Mesothelial cell of epicardium (in vitro differentiated cells): Measurements from ENCODE around the gene LGALS8.

GRCh38 chr1:235219644-235220199 lies 58.7 kb upstream of the RBM34 start:
- PRO-cap: no peak

- PRO-cap: no peak
Measured at GRCh38 chr1:235301903-235302148, 26.2 kb downstream of the ARID4B start.

DNA sequence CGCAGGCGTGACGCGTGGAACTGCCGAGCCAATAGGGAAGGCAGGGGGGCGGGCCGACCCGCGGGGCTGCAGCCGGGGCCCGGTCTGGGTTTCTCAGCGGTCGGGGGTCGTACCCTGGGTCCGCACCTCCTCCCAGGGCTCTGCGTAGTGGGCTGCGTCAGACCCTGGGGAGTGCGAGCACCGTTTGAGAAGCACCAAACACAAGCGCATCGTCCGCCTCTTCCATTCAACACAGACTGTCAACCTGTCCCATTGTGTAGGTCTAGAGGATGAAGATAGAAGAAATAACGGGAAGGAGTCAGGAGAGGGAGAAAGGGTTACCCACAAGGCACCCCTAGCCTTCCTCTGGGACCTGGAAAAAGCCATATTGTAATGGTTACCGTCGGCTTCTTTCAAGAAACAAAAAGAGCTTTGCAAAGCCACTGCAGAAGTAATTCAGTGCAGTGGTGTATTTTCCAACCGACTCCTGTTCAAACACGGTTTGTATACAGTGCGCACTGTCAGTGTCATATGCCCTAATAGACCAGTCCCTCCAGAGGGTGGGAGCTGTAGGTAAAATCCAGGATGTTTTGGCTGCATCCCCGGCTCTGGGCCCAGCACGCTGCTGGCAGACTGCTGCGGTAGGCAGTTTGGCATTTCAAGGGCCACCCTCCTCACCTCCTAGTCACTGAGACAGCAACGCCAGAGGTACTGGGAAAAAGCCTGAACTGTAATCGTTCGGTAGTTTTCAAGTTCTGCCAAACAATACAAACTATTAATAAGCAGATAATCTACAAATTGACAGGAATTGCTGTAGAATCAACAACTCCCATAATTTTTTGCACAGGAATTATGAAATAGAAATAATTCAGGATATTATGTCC lies 607 bp upstream of the LYST start:
- PRO-cap: bidirectional peak, plus-strand start at position 96 of the sequence, minus-strand start outside the sequence

GRCh38 chr1:235867945-235868577 lies 1.4 kb upstream of the LYST start:
- PRO-cap: no peak

DNA sequence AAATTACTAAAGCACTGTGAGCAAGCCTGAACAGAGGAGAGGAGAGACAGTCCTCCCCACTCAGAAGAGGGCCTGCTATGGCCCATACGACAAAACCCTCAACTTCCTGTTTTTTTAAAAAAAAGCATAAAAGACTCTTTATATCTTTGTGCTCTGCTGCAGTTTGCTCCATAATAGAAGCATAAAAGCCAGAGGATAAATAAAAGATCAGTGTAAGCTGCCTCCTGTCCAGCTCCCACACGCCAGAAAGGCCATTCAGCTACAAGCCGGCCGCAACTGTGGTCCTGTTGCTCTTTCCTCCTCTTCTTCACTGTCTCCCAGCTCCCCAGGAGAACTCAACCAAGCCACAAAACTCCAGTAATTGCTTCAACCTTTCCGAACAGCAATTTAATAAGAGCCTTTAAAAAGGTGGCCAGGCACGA lies 37.7 kb downstream of the NID1 start:
- PRO-cap: no peak

DNA sequence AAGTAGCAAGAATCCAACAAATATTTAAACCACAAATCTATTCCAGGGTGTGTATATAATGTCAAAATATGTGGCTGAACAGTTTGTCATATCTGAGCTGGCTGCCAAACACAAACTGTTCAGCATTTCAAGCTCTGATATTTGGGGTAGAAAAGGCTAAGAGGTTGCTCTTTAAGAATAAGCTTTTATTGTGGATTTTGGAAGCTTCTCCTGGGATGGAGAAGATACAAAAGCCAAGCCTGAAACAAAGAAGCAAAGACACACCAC lies 29.0 kb downstream of the NID1 start:
- PRO-cap: no peak

DNA sequence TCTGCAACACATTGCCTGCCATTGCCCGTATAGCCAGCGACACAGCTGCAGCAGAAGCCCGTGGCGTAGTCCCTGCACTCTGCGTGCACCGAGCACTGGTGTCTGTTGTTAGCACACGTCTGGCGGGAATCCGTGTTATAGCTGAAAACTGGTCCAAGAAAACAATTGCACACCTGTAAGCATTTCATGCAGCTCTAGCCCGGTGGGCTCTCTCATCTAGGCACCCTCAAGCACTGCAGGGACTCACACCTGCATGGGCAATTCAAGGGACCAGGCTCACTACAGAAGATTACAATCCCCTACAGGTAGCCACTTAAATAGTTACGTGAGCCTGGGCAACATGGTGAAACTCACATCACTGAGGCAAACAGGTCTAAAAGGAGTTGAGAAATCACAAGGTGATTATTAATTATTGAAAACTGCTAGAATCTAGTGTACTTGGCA lies 26.8 kb downstream of the NID1 start:
- PRO-cap: no peak

DNA sequence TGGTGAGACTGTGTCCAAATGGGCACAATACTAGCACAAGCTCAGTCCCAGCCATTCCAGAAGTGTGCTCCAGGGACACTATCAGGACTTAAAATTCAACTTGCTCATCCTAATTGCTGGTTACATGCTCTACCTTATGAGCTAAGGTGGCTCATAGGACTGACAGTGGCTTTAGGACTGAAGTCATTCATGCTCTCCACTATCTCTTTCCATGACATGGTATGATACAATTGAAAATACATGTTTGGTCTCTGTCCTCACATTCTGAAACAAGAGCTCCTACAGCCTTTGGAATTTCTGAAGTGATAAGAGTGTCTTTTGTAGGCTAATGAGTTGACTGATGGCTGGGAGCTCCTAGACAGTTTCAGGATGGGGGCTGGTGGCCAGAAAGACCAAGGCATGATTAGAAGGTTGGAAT lies 22.4 kb downstream of the NID1 start:
- PRO-cap: no peak

- PRO-cap: no peak
Measured at GRCh38 chr1:236057907-236058463, 6.9 kb downstream of the NID1 start.

GRCh38 chr1:236058908-236059611 lies 5.8 kb downstream of the NID1 start:
- PRO-cap: no peak

GRCh38 chr1:236065671-236066078 lies 785 bp upstream of the NID1 start:
- PRO-cap: no peak

GRCh38 chr1:236066079-236066608 lies 1.3 kb upstream of the NID1 start:
- PRO-cap: no peak

GRCh38 chr1:236067727-236068423 lies 3.0 kb upstream of the NID1 start:
- PRO-cap: no peak

DNA sequence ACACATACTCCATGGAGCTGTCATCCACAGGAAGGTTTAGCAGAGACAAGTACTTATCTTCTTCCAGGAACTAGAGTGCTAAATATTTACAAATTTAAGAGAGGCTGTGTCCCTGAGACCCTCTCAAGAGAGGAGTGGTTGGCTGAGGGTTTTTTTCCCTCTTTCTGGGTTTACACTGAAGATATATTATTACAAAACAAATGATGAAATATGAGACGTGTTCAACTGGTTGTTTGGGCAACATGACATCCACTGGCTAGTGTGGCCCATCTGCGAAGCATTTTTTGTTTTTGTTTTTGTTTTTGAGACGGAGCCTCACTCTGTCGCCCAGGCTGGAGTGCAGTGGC lies 25.9 kb upstream of the NID1 start:
- PRO-cap: no peak

GRCh38 chr1:236495254-236495702 lies 28.5 kb upstream of the LGALS8 start:
- PRO-cap: unidirectional peak, minus-strand start at chr1:236495449

GRCh38 chr1:236515416-236516090 lies 8.2 kb upstream of the LGALS8 start:
- PRO-cap: no peak

GRCh38 chr1:236522845-236524159 lies at the start of gene LGALS8:
LGALS8 (plus strand) TSS chr1:236523982.
- PRO-cap: unidirectional peak, plus-strand start at chr1:236523769

DNA sequence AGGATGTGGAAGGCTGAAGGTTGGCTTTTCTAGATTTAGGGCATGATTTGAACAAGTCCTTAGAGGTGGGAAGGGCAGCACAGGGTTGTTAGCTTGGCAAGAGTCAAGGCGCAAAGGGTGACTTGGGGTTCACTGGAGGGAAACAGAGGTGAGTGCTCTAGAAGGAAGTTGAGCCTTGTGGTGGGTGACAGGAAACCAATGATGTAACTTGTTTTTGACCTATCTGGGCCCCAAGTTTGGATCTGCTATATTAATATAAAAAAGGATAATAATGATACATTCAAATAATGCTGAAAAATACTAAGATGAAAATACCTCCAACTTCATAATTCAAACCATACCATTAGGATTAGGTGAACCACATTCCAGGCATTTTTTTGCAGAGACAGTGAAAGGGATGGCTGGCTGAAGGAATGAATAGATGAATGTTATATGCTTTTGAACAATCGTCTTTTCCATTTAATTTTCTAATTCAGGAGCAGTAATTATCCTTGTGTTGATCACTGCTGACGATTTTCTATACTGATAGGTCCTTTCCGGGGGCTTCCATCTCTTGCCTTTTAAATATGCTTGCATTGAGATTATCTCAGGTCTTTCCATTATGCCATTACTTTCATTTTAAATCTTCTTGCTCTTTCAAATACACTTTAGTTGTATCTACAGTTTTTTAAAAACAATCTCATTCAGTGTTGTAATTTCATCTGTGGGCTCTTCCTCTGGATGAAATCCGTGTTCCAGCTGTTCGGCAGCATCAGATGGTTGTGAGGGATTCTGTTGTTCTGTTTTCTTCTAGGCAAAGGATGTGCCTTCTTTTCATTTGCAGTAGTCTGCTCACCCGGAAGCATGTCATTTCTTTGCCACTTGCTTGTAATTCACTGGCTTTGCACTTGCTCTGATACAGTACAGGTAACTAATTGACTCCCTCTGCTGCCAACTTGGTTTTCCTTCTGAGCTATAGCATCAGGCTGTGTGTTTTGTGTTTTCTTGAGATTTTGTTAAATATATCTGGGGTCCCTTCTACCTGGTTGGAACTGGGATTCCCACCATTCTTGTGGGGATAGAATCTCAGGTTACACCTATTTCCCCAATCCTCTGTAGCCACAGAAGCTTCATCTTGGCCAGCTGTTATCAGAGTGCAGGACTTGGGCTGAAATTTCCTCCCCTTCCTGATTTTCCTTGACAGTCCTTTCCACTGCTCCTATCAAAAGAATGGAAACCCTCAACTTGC lies 22.4 kb downstream of the LGALS8 start:
- PRO-cap: no peak

- PRO-cap: no peak
Measured at GRCh38 chr1:236603832-236604351, 424 bp downstream of the HEATR1 start.

- PRO-cap: no peak
Measured at GRCh38 chr1:236710531-236710930, 24.2 kb downstream of the ACTN2 start.